ENCODE data around the genes FAR1 and RRAS2.

DNA sequence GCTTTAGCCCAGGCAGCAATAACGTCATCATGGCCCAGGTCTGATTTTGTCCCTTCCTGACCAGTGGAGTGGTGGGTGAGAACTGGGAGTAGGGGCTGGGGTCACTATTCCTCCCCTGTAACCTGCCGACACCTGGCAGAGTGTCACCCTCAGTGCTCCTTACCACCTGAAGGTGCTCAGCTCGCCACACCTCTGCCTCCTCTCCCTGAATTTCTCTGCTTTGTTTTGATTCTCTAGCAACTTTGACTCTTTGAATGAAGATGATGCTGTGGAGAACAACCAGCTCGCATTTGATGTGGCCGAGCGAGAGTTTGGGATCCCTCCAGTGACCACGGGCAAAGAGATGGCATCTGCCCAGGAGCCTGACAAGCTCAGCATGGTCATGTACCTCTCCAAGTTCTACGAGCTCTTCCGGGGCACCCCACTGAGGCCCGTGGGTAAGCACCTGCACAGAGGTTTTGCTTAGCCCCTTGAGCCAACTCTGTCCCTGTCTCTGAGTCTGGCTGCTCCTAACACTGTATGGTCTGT lies 115.6 kb downstream of the MICAL2 start:
- PRO-cap: no peak
- RAMPAGE, long total RNA, 4 experiments: start-site peak on the plus strand in 2 of 4 experiments, centred at positions 269 to 387 of the sequence, 13 to 71 reads per replicate

DNA sequence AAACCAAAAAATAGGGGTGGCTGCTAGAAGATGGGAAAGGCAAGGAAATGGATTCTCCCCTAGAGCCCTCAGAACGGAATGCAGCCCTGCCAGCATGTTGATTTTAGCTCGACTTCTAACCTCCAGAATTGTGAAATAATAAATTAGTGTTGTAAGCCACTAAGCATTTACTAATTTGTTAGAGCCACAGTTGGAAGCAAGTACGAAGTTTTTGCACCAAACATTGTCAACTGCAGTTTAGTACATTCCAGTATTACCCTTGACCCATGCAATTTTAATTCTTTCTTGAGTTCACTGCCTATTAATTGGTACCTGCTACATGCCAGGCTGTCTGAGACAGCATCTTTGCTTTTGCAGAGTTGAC lies 32.2 kb downstream of the PARVA start:
- PRO-cap: no peak
- RAMPAGE, long total RNA, 4 experiments: no peak in any of the 4 experiments

- PRO-cap: no peak
- RAMPAGE, long total RNA, 4 experiments: no peak in any of the 4 experiments
Observed at GRCh38 chr11:12723530-12724214, 49.5 kb downstream of the TEAD1 start.

DNA sequence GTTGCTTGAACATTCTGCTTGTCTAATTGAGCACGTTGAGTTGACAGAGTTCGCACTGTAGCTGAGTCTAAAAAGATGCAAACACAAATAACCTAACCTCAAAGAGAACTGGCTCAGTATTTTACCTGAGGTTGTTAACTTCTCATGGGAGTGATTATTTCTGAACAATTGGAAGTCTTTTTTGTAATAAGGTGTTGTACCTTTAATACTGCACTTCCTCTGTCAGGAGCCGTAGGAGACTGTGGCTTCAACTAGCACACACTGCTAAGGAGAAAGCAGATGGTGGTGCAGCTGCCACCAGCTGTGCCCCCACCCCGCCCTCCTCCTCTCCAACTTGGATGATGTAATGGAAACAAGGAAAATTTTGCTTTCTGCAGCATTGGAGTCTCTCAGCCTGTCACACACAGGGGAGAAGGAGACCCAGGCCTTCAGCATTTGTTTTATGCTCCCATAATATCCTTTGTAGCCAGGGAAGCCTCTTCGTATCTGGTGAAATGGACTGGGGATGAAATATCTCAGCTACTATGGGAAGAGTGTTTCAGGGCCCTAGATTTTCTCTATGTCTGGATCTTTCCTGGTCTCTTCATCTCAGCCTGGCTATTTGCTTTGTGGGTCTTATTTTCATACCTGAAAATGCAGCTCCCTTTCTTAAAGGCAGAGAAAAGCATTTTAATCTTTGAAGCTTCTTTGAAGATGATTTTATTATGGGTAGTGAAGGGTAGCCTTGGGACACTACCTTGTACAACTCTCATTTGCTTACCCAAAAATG lies 91.3 kb downstream of the TEAD1 start:
- PRO-cap: no peak
- RAMPAGE, long total RNA, 4 experiments: no peak in any of the 4 experiments

DNA sequence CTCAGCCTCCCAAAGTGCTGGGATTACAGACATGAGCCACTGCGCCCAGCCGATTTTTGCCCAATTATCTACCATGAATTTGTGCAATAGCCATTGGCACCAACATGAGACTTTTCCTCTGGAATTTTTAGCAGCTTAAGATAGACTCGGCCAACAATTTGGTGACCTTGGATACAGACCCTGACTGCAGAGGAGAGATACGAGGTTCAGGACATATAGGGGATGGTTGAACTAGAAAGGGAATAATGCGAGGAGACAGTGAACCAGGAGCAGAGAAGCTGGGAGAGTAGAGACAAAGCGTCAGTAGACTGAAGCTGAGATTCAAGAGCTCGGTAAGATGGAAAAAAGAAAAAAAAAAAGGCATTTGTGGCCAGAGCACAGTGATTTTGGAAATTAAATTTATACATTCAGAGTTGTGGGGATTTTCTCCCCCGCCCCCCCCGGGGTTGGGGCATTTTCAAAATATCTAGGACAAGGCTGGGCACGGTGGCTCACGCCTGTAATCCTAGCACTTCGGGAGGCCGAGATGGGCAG lies 138.9 kb upstream of the RASSF10 start:
- PRO-cap: no peak
- RAMPAGE, long total RNA, 4 experiments: start-site peak on the plus strand in 2 of 4 experiments, centred at positions 154 to 207 of the sequence, 7 to 17 reads per replicate

- PRO-cap: no peak
- RAMPAGE, long total RNA, 4 experiments: no peak in any of the 4 experiments
Observed at GRCh38 chr11:12885621-12886540, 123.2 kb upstream of the RASSF10 start.

DNA sequence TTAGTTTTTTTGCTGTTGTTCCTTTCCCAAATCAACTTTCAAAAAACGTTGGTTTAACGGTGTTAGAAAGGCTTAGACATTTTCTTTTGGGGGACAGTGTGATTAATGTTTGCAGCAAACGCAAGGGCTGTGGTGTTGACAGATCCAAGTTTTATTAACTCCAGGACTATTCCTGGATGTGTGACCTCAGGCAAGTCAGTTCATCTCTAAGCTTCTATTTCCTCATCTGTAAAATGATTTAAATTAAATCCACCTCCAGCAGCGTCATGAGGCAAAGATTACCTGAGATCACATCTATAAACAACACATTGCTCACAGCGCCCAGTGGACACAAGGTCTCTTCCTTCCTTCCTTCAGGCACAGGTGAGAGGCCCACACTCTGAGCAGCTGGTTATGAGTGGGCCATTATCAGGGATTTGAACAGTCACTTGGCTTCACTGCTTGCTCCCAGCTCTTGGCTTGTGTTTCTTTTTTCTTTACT lies 111.3 kb upstream of the RASSF10 start:
- PRO-cap: unidirectional peak, plus-strand start at position 308 of the sequence
- RAMPAGE, long total RNA, 4 experiments: no peak in any of the 4 experiments

DNA sequence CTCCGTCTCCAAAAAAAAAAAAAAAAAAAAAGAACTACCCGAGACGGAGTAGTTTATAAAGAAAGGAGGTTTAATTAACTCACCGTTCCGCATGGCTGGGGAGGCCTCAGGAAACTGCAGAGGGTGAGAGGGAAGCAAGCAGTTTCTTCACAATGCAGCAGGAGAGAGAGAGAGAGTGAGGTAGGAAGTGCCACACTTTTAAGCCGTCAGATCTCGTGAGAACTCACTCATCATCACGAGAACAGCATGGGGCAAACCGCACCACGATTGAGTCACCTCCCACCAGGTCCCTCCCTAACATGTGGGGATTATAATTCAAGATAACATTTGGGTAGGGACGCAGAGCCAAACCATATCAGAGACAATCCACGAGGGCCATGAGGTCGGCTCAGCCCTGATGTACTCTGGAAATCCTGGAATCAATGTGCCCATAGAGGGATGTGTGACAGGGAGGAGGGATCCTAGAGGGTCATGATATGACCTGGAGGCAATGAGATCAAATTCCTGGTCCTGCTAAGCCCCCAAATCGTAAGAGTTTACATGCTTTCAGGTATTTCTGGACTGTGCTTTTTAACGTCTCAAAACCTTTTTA lies 19.6 kb upstream of the RASSF10 start:
- PRO-cap: no peak
- RAMPAGE, long total RNA, 4 experiments: no peak in any of the 4 experiments

DNA sequence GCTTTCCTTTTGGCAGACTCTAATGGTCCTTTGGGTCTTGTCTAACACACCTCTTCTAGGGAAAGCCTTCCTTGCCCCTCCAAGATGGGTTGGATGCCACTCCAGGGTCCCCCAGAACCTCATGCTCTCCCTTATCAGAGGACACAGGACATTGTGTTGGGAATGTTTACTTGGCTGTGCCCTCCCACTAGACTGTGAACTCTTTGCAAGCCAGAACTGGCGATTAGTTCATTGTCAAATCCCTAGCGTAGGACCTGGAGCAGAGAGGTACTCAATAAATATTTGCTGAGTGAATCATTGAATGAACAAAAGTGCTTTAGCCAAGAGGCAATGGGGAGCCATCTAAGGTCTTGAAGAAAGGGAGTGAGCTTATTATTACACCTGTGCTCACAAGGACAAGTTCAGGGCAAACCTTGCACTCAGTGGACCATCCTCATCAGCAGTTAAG lies 1.2 kb upstream of the RASSF10 start:
- PRO-cap: no peak
- RAMPAGE, long total RNA, 4 experiments: no peak in any of the 4 experiments

- PRO-cap: no peak
- RAMPAGE, long total RNA, 4 experiments: no peak in any of the 4 experiments
Observed at GRCh38 chr11:13008578-13008935, 559 bp upstream of the RASSF10 start.

DNA sequence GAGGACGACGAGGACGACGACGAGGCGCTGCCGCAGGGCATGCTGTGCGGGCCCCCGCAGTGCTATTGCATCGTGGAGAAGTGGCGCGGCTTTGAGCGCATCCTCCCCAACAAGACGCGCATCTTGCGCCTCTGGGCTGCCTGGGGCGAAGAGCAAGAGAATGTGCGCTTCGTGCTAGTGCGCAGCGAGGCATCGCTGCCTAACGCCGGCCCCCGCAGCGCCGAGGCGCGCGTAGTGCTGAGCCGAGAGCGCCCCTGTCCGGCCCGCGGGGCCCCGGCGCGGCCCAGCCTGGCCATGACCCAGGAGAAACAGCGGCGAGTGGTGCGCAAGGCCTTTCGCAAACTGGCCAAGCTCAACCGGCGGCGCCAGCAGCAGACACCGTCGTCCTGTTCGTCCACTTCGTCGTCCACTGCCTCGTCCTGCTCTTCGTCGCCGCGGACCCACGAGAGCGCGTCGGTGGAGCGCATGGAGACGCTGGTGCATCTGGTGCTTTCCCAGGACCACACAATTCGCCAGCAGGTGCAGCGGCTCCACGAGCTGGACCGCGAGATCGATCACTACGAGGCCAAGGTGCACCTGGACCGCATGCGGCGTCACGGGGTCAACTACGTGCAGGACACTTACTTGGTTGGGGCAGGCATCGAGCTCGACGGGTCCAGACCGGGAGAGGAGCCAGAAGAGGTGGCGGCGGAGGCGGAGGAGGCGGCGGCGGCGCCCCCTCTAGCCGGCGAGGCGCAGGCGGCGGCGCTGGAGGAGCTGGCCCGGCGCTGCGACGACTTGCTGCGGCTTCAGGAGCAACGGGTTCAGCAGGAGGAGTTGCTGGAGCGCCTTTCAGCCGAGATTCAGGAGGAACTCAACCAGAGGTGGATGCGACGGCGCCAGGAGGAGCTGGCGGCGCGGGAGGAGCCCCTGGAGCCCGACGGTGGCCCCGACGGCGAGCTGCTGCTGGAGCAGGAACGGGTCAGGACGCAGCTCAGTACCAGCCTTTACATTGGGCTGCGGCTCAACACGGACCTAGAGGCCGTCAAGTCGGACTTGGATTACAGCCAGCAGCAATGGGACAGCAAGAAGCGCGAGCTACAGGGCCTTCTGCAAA lies 1.0 kb downstream of the RASSF10 start:
- PRO-cap: unidirectional peak, plus-strand start at position 860 of the sequence
- RAMPAGE, long total RNA, 4 experiments: no peak in any of the 4 experiments

DNA sequence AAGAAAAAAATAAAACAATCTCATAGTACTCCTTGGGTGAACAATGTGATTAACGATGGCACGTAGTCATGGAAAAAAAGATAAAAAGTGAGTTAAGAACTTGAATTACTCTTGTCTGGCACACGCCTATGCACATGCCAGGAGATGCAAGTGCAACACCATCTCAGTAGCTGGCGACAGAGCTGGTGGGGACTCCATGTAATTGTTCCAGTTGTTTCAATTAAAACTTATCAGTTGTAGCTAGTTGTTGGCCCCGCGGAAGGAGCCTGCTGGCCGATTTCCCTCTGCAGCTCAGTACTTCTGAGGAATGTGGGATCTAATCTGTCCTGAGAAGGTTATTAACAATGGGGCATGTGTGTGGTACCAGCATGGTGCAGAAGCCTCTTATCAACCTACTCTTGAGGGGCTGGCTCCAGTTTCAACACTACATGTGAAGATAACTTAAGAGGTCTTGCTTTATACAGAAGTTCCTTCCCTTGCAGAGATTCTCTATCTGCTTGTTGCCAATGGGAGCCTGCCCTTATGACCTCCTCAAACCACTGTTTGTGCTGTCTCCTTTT lies 3.2 kb downstream of the RASSF10 start:
- PRO-cap: no peak
- RAMPAGE, long total RNA, 4 experiments: no peak in any of the 4 experiments

DNA sequence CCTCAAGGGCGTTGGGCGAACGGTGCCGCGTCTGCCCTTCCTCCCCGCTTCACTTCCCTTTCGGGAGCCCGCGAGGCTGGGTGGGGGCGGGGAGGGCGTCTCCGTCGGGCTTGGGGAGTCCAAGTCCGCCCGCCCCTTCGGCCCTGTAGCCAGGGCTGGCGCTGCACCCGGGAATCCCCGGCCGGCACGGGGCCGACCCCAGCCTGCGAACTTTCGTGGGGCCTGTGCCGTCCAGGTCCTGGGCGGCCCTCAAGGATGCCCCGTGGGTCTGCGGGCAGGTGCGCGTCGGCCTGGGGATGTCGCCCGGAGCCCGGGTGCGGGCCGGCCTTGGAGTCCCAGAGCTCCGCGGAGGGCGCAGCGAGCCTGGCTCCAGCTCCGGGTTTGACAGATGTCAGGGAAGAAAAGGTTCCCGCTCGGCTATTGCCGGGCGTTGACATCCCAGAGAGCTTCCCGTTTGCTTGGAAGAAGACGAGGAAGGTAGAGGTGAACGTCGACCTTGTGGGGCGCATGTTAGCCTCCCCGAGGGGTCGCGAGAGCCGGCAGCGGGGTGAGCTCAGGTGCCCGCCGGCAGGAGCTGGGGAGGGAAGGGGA lies 920 bp downstream of the BMAL1 start:
- PRO-cap: unidirectional peak, minus-strand start at position 70 of the sequence
- RAMPAGE, long total RNA, 4 experiments: no peak in any of the 4 experiments

- PRO-cap: no peak
- RAMPAGE, long total RNA, 4 experiments: no peak in any of the 4 experiments
Observed at GRCh38 chr11:13312973-13313599, 35.5 kb downstream of the BMAL1 start.

GRCh38 chr11:13357794-13358124 lies 80.2 kb downstream of the BMAL1 start:
- PRO-cap: no peak
- RAMPAGE, long total RNA, 4 experiments: no peak in any of the 4 experiments

GRCh38 chr11:13667915-13668539 lies 441 bp upstream of the FAR1 start:
- PRO-cap: bidirectional peak, plus-strand start at chr11:13668711, minus-strand start at chr11:13668308
- RAMPAGE, long total RNA, 4 experiments: no peak in any of the 4 experiments

DNA sequence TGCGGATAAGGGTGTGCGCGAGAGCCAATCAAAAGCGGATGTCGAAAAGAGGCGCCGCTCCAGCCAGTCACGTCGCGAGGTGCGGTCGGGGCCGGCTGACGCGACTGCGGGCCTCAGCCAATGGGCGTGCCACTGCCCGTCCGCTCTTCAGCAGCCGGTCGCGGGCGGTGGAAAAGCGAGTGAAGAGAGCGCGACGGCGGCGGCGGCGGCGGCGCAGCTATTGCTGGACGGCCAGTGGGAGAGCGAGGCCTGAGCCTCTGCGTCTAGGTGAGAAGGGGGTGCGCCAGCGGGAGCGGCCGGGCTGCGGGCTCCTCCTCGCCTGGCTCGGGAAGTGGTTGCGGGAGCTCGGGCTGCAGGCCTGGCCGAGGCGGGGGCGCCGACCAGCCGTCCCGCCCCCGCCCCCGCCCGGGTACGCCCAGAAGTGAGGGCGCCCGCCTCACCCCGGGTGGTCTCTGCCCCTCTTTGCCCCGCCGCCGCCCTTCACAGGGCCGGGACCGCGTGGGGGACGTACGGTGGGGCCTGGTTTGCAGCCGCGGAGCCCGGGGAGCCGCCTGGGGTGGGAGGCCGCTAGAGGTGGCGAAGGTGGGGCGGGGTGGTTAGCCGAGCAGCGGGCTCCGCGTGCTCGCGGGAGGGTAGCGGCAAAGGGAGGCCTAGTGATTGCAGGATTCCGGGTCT lies at the start of gene FAR1:
FAR1 (plus strand) TSS at position 129 of the 675 bp plus-strand sequence.
- PRO-cap: bidirectional peak, plus-strand start at position 172 of the sequence, minus-strand start outside the sequence
- RAMPAGE, long total RNA, 4 experiments: start-site peak on the plus strand in 3 of 4 experiments, centred at positions 176 to 182 of the sequence, 37 to 653 reads per replicate

- PRO-cap: no peak
- RAMPAGE, long total RNA, 4 experiments: no peak in any of the 4 experiments
Observed at GRCh38 chr11:13669665-13669908, 1.1 kb downstream of the FAR1 start.

GRCh38 chr11:13992277-13992686 lies 29.8 kb downstream of the SPON1 start:
- PRO-cap: unidirectional peak, plus-strand start at chr11:13992411
- RAMPAGE, long total RNA, 4 experiments: no peak in any of the 4 experiments

DNA sequence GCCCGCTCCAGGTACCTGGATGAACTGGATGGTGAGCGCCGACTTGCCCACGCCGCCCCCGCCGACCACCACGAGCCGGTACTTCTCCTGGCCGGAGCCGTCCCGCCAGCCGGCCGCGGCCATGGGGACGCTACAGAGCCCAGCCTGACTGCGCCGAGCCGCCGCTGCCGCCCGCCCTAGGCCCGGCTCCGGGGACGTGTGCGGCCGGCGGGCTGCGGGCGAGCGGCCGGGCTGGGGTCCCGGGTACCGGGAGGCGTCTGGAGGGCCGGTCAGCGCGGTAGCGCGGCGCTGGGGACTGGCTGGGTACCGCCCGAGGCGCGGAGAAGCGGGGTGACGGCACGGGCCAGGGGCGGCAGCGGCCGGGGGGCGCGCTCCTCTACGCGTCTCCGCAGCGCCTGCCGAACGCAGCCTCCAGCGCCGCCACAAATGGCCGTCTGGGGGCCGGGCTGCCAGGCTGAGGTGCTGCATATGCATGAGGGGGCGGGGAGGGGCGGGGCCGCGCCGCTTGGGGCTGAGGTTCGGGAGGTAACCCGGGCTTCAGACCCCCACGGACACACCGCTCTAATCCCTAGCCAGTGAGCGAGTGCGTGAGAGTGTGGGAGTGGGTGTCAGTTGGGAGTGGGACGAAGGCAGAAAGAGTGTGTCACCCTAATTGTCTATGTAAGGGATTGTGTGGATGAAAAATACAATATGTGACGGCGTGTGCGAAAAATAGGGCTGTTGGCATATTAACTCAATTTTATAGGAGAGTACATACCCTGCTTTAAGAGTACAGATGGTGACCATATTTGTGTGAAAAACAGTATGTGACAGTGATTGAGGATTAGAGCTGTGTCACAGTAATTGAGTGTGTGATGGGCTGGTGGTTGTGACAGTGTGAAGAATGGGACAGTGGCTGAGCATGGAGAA lies at the start of gene RRAS2:
RRAS2 (minus strand) TSS at position 436 of the 909 bp plus-strand sequence.
- PRO-cap: unidirectional peak, minus-strand start at position 297 of the sequence; unidirectional peak, minus-strand start at position 436 of the sequence
- RAMPAGE, long total RNA, 4 experiments: start-site peak on the minus strand in 2 of 4 experiments, centred at positions 232 to 418 of the sequence, 8 to 17 reads per replicate

Measured in transverse colon (tissue), 4 donors.